Myometrial cell (primary cell): Measurements from ENCODE around the gene ENO1.

- RAMPAGE, long total RNA = no peak
These were observed 35.7 kb upstream of the SLC45A1 start for GRCh38 chr1:8282180-8282743.

DNA sequence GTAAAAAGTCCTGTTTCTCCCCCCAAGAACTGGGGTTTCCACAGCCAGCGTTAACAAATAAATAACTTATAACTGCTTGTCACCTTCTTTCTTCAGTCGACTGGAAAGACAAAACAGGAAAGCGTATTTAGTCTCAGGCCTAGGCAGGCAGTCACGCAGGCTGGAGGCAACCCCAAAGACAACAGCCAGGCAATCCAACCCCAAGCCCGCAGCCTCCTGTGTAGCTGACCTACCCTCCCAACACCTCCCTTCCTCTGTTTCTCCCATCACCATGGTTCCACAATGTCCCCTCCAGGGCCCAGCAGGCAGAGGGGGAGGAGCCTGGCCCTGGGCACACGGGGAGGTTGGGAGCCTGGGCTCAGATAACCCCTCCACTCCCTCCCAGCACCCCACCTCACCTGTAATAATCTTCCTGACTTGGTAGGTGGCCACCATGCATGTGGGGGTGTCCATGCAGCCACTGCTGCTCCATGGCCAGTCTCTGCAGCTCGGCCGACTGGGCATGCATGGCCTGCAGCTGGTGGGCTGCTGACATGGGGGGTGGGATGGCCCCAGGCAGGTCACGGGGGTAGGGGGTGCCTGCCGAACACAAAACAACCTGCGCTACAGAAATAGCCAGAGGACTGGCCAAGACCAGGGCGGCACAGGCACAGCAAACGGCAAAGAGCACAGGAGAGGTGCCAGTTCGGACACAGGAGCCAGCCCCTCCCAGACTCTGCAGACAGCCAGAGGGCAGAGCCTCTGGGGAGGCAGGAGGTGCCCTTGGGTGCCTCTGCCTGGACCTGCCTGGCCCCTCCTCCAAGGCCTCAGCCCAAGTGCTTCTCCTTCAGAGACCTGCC is 37.3 kb downstream of the SLC45A1 start:
- RAMPAGE, long total RNA = no peak

GRCh38 chr1:8422298-8423263 is 104.7 kb downstream of the SLC45A1 start:
- RAMPAGE, long total RNA = no peak

- RAMPAGE, long total RNA = no peak
These were observed 205.7 kb downstream of the SLC45A1 start for GRCh38 chr1:8523391-8524155.

DNA sequence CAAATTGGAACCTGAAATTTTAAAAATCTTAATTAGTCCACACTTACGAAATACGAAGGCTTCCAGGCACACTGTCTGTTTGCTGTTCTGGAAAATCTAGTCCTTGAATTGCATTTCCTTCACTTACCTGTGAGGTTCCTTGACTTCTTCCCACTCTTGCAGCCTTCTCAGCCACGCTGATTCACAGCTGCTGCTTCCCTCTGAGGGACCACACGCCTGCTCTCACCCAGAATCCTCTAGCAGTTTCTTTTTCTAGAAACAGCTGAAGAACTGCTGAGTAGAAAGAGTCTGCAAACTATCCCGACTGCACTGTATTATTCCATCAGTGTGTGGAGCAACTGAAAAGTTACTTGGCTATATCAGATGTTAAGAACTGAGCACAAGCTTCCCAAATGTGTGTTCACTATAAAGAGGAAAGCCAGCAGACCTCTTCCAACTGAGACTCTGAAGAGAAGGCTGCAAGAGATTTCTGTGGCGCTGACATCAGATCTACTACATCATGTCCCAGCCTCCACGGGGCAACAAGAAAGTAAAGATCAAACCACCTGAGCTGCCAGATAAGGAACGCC is 226.7 kb downstream of the RERE start:
- RAMPAGE, long total RNA = no peak

- RAMPAGE, long total RNA = no peak
These were observed 9.5 kb downstream of the ENO1 start for GRCh38 chr1:8868758-8869525.

DNA sequence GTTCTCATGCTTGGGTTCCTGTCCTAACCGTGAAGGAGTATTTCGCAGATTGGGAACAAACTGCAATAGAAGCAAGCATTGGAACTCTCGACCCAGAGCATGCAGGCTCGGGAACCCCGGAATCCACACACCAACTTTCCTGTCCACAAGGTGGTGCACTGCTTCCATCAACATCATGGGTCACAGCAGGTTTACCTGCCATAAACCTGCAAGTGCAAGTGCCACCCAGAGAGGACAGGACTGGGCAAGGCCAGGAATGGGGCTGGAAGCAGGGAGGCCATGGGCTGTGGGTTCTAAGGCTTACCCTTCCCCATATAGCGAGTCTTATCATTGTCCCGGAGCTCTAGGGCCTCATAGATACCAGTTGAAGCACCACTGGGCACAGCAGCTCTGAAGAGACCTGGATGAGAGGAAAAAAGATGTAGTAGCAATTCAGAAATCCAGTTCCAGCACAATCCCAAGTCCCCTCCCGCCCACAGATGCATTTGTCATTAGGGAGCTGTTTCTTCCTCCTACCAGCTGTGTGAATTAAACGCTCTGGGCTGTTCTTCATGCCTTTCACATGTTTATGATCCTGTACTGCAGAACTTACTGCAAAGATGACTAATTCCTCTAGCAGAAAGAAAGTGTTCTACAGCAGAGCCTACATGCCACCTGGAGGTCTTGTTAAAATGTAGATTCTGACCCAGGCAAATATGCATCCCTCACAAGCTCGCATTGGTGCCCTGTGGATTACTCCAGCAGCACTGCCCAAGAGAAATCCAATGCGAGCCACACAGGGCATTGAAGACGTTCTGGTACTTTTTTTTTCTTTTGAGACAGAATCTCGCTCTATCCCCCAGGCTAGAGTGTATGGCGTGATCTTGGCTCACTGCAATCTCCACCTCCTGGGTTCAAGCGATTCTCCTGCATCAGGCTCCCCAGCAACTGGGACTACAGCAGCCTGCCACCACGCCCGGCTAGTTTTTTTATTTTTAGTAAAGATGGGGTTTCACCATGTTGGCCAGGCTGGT is 6.6 kb downstream of the ENO1 start:
- RAMPAGE, long total RNA = no peak

- RAMPAGE, long total RNA = start-site peak on the minus strand at chr1:8878644-8878711, 23,217 and 23,228 reads in 2 replicates
These were observed at the start of gene ENO1 for GRCh38 chr1:8878550-8879594. Gene ENO1, minus strand, starts transcription at chr1:8878686.

- RAMPAGE, long total RNA = no peak
These were observed 26.1 kb downstream of the GPR157 start for GRCh38 chr1:9102680-9103282.

DNA sequence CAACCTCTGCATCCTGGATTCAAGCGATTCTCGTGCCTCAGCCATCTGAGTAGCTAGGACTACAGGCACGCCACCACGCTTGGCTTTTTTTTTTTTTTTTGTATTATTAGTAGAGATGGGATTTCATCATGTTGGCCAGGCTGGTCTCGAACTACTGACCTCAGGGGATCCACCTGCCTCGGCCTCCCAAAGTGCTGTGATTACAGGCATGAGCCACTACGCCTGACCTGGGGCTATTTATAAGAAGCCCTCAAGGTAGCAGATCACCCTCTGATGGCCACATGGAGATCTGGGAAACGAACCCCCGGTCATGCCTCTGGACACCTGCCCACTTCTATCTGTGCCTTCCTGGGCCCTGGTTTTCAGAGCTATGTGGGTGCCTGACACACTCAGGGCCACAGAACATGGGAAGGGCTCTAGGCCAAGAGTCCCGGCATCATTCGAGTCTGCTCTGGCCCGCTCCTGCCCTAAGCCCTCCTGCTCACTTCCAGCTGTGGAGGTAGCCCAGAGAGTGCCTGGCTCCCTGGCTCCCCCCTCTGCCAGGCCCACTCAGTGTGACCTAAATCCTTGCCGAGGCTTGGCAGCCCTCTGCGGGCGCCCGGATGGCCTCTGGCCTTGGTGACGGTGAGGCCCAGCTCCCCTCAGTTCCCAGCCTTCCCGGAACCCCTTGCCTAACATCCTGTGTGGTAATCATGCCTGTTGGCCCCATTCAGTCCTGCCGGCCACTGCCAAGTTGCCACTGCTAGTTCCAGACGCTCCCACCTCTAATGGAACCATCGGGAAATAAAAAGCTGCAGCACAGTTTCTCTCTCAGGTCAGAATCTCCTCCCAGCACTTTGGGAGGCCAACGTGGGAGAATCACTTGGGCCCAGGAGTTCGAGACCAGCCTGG is 1.5 kb upstream of the H6PD start:
- RAMPAGE, long total RNA = no peak

- RAMPAGE, long total RNA = no peak
These were observed 13.3 kb downstream of the H6PD start for GRCh38 chr1:9247445-9248758.

GRCh38 chr1:9294945-9295694 is 2.4 kb downstream of the SPSB1 start:
- RAMPAGE, long total RNA = no peak

GRCh38 chr1:9319466-9320632 is 27.2 kb downstream of the SPSB1 start:
- RAMPAGE, long total RNA = no peak

- RAMPAGE, long total RNA = no peak
These were observed 32.9 kb downstream of the SPSB1 start for GRCh38 chr1:9325433-9326079.

- RAMPAGE, long total RNA = no peak
These were observed 63.6 kb downstream of the SPSB1 start for GRCh38 chr1:9355959-9357076.

DNA sequence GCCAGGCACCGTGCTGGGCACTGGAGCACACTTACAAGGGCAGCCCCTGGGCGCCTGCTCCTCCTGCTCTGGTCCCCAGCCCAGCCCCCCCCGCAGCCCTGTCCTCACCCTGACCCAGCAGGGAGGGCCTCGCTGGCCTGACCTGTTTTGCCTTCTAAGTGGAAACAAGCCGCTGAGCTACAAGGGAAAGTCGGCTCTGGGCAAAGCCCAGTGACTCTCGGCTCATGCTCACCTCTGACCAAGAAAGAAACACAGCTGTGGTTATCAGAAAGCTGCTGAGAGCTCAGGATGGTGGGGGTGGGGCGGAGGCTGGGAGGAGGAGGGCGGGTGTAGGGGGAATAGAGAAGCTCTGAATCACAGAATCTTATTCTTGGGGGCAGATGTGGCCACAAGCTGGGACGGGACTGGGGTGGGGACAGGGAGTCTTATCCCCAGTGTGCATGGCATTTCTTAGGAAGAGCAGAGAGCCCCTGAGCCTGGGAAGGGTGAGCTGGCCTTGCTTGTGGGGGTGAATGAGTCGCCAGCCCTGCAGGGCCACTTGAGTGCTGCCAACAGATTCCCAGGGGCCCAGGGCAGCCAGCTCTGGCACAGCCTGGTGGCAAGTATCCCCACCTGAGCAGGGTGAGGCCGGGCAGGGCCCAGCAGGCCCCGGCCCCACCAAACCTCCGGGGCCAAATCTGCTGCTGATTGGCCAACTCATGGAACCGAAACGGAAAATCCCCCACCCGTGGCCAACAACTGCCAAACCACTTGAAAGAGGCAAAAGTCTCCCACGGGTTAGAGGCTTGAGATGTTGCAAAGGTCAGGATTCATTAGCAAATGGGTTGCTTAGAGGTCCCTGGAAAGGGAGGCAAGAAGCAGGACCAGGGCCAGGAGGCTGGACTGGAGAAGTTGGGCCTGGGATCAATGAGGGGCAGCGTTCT is 120.6 kb downstream of the SPSB1 start:
- RAMPAGE, long total RNA = no peak

- RAMPAGE, long total RNA = no peak
These were observed 73.7 kb upstream of the SLC25A33 start for GRCh38 chr1:9465412-9466123.

- RAMPAGE, long total RNA = no peak
These were observed 16.7 kb downstream of the SLC25A33 start for GRCh38 chr1:9556027-9556370.

GRCh38 chr1:9653988-9654880 is 2.7 kb downstream of the PIK3CD start:
- RAMPAGE, long total RNA = no peak

DNA sequence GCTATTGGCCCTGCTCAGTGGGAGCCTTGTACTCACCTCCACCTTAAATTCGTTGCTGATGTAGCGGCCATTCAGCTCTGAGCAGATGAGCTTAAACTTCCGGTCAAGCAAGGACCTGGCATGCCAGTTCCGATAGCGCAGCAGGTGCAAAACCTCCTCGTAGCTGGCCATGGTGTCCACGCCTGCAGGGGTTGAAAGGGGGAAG is 81.7 kb downstream of the PIK3CD start:
- RAMPAGE, long total RNA = no peak